Jejunum (tissue), 1 donor: Measurements from ENCODE around the gene KIF23.

GRCh38 chr15:69181349-69182151 lies 21.1 kb downstream of the GLCE start:
- PRO-cap, result no peak

GRCh38 chr15:69358351-69358947 lies 55.7 kb upstream of the KIF23 start:
- PRO-cap, result no peak

DNA sequence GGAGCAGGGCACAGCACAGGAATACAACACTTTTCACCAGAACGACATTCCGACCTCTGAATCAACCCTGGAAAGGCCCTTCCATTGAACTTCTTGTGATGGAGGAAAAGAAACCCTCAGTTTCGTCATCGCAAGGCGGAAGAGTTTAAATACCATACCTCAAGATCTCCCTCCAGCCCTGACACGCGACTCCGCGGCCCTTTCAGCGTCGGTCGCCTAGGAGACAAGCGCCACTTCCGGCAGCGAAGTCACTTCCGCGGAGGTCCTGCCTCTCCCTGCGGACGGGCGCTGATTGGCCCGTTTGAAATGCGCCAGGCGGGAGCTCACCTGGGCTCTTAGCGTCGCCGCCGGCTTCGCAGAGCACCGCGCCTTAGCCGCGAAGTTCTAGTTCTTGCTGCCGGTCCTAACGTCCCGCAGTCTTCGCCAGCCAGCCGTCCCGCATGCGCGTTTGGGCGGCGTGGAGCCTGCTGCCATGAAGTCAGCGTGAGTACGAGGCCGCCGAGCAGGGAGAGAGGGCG lies at the start of gene KIF23:
Gene KIF23, plus strand, starts transcription at position 356 of the 518 bp plus-strand sequence.
- PRO-cap, result unidirectional peak, plus-strand start at position 416 of the sequence

DNA sequence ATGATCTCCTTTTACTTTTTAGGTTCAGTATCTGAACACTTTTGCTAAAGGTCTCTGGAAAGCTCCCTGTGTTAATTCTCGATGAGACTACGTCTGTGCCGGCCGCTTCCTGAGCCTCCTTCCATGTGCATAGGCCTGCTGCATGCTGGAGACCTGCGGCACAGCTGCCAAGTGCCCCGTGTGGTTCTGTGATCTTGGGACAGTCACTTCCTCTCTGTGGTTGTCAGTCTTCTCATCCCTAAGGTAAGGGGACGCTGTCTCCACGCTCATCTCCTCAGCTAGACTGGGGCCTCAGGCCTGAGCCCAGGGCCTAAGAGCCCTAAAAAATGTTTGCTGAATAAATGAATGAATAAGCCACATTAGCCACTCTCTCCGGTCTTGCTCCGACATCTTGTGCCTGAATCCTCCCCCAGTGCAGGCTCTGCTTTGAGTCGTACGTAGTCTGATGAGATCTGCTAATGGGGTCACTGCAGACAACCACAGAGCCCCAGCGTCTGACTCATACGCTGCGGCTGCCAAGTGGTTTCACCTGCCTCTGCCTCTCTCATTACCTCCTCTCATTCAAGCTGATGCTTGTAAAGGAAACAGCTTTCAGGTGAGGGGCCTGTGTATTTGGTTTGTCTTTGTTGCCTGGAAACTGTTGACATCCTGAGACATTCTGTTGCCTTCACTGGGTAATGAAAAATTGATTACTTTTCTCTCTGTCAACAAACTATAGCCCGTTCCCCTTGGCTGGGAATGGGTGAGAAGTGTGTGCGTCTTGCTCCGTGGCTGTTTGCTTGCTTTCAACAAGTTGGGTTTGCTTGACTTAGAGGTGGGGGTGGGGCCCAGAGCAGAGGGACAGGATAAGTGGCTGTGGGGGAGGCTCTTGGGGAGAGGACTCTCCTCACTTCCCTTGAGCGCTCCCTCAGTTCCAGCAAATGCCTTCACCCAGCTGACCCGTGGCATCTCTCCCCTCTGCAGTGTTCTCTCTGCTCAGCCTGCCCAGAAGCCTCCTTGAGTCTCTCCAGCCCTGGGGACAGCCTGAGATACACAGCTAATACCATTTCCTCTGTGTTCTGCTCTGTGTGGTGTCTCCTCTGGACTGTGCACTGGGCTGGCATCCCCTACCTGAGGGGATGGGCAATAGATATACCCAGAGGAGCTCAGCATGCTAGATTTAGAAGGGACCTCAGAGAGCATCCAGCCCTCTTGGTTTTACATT lies 15.9 kb downstream of the RPLP1 start:
- PRO-cap, result no peak

GRCh38 chr15:69594999-69596035 lies 142.7 kb downstream of the RPLP1 start:
- PRO-cap, result no peak

DNA sequence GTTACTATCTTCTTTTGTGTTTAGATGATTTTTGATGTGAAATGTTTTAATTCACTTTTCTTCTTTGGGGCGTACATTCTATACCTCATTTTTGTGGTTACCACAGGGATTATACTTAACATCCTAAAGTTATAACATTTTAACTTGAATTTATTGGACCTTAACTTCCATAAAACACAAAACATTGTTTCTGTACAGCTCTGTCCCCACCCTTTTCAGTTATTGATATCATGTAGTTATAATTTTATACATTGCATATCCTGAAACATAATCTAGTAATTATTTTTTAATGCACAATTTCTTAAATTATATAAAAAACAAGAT lies 321.1 kb downstream of the TLE3 start:
- PRO-cap, result no peak

DNA sequence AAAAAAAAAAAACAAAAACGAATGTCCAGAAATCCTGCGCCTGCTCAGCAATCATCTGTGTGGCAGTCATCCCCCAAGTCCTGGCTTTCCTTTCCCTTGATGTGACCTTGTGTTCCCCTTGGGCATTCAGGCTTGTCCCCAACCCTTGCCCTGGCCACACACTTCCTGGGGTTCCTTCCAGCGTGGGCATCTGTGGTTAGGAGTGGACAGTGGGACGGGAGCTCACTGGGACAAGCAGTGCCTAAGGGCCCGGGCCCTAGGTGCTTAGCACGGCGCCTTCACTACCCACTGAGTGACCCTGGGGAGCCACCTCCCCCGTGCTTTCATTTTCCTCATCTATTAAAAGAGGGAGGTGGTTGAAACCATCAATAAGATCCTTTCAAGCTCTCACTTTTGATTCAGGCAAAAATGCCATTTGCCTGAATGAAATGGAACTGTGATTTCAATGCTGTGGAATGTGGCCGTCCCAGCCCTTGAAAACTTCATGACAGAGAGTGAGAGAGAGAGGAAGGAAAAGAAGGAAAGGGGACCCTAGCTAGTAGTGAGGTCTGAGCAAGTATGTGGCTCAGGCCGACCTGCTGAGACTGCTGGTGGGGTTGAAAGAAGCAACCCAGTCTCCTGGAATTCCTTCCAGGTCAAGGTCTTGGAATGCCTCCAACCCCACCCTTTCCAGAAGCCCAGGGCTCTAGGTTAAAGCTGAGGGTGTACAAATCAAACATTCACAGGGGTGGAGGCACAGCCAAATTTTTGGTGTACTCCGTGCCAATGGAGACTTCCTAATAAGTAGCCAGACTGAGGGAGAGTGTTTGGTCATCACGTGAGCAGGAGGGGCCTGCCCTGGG lies 302.9 kb downstream of the TLE3 start:
- PRO-cap, result no peak

DNA sequence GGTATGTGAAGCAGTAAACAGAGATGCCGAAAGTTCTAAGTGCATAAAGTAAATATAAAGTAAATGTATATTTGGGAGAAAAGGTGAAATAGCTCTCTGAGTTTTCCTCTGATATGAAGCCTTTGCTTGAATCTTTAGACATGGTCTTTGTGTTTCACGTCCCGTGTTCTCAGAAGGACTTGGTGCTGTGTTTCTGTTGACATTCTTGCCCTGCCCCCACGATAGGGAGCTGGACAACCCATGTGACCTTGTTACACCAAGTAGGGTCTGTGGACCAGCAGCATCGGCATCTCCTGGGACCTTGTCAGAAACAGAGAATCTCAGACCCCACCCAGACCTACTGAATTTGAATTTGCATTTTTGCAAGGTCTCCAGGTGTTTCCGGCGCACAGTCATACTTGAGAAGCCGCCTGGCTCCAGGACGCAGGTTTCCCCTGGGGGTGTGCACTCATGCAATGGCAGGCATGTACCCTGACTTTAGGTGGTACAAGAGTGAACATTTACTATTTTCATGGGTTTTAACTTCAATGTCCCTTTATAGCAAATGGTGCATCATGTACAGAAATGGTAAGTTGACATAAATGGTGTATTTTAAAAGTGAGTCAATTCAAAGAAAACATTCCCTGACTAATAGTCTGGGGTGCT lies 118.0 kb downstream of the TLE3 start:
- PRO-cap, result no peak

GRCh38 chr15:70042405-70043147 lies 55.1 kb downstream of the TLE3 start:
- PRO-cap, result no peak

DNA sequence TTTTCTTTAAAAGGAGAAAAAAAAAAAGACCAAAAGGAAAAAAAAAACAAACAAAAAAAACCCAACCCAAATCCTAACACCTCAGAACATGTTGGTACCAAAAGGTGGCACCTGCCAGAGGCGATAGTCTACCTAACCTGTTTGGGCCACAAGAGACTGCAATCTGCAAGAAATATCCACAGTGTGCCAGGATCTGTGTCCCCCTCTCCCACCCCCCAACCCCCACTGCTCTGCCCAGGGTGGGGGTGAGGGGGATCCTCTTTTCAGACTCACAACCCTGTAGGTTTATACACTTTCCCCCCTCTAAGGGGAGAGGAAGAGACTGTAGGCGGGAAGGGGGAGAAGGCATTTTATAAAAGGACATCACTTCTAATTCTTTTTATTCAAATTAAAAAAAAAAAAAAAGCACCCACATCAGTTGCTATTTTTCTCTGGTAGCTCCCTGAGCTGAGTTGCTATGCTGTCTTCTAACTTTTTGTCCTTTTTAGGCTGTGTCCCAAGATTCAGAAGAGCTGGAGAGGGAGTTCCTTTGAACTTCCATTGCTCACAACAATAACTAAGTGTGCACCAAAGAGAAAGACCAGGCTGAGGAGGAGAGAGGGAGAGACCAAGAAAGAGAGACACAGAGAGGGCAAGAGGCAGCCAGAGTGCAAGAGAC lies 49.0 kb downstream of the TLE3 start:
- PRO-cap, result no peak

- PRO-cap, result no peak
These were observed 40.4 kb downstream of the TLE3 start for GRCh38 chr15:70057126-70057910.

GRCh38 chr15:70059148-70059832 lies 38.4 kb downstream of the TLE3 start:
- PRO-cap, result no peak

GRCh38 chr15:70073508-70073916 lies 24.2 kb downstream of the TLE3 start:
- PRO-cap, result no peak

GRCh38 chr15:70088788-70089665 lies 8.7 kb downstream of the TLE3 start:
- PRO-cap, result no peak

GRCh38 chr15:70089666-70090161 lies 8.0 kb downstream of the TLE3 start:
- PRO-cap, result no peak

GRCh38 chr15:70111335-70111697 lies 13.6 kb upstream of the TLE3 start:
- PRO-cap, result unidirectional peak, plus-strand start at chr15:70111588

GRCh38 chr15:70196503-70196994 lies 98.8 kb upstream of the TLE3 start:
- PRO-cap, result no peak

DNA sequence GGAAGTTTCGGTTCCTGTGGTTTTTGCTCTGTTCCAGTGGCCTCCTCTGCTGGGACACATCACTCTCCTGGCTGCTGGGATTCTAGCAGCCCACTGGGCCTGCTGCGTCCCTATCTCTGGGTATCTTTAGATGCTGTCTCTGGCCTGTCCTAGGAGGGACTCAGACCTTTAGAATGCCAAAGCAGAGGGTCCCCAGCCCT lies 148.3 kb upstream of the TLE3 start:
- PRO-cap, result no peak

DNA sequence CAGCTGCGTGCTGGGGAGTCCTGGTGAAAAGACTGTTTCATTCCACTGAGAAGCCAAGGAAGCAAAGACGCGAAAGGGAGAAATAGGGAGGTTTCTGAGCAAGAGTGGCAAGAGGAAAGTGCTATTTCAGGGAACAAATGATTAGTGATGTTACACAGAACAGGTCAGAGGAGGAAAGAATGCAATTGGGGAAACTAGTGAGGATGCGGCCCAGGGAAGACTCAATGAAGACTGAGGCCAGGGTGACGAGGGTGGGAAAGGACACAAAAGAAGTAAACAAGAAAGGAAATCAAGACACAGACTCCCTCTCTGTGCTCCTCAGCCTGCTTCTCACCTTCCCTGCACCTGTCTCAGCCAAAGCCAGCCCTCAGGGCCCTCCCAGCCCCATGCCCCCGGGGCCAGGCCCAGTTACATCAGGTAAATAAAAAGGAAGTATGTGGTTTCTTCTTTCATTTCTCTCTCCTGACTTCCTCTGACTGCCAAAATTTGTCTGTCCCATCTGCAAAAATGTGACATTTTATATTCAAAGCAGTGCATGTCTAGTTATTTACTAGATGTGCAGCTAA lies 328.1 kb downstream of the UACA start:
- PRO-cap, result no peak

GRCh38 chr15:70492344-70493361 lies 270.7 kb downstream of the UACA start:
- PRO-cap, result no peak